Smooth muscle cell (in vitro differentiated cells): Measurements from ENCODE around the genes SPIN3 and AMER1.

- RAMPAGE, long total RNA = no peak
Measured at GRCh38 chrX:56068312-56068834, 163.8 kb upstream of the KLF8 start.

DNA sequence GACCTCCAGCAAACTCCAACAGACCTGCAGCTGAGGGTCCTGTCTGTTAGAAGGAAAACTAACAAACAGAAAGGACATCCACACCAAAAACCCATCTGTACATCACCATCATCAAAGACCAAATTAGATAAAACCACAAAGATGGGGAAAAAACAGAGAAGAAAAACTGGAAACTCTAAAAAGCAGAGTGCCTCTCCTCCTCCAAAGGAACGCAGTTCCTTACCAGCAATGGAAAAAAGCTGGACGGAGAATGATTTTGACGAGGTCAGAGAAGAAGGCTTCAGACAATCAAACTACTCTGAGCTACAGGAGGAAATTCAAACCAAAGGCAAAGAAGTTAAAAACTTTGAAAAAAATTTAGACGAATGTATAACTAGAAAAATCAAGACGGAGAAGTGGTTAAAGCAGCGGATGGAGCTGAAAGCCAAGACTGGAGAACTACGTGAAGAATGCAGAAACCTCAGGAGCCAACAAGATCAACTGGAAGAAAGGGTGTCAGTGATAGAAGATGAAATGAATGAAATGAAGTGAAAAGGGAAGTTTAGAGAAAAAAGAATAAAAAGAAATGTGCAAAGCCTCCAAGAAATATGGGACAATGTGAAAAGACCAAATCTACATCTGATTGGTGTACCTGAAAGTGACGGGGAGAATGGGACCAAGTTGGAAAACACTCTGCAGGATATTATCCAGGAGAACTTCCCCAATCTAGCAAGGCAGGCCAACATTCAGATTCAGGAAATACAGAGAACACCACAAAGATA, 47.2 kb upstream of the KLF8 start:
- RAMPAGE, long total RNA = no peak

GRCh38 chrX:56494751-56495348, 68.6 kb upstream of the UBQLN2 start:
- RAMPAGE, long total RNA = no peak

DNA sequence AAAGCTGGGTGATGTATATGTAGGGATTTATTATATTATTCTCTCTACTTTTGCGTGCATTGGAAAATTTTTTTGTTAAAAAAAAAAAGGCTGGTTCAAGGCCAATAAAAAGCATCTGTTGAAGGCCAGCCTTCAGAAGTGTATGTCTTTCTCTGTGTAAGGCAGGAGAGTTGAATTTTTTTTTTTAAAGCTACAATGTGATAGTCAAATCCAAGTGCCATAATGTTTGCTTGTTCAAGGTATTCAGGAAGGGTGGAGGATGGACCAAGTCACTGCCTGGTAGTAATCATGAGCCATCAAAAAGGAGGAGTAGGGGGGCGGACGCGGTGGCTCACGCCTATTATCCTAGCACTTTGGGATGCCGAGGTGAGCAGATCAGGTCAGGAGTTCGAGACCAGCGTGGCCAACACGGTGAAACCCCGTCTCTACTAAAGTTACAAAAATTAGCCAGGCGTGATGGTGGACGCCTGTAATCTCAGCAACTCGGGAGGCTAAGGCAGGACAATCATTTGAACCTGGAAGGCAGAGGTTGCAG, 943 bp downstream of the NBDY start:
- RAMPAGE, long total RNA = no peak

DNA sequence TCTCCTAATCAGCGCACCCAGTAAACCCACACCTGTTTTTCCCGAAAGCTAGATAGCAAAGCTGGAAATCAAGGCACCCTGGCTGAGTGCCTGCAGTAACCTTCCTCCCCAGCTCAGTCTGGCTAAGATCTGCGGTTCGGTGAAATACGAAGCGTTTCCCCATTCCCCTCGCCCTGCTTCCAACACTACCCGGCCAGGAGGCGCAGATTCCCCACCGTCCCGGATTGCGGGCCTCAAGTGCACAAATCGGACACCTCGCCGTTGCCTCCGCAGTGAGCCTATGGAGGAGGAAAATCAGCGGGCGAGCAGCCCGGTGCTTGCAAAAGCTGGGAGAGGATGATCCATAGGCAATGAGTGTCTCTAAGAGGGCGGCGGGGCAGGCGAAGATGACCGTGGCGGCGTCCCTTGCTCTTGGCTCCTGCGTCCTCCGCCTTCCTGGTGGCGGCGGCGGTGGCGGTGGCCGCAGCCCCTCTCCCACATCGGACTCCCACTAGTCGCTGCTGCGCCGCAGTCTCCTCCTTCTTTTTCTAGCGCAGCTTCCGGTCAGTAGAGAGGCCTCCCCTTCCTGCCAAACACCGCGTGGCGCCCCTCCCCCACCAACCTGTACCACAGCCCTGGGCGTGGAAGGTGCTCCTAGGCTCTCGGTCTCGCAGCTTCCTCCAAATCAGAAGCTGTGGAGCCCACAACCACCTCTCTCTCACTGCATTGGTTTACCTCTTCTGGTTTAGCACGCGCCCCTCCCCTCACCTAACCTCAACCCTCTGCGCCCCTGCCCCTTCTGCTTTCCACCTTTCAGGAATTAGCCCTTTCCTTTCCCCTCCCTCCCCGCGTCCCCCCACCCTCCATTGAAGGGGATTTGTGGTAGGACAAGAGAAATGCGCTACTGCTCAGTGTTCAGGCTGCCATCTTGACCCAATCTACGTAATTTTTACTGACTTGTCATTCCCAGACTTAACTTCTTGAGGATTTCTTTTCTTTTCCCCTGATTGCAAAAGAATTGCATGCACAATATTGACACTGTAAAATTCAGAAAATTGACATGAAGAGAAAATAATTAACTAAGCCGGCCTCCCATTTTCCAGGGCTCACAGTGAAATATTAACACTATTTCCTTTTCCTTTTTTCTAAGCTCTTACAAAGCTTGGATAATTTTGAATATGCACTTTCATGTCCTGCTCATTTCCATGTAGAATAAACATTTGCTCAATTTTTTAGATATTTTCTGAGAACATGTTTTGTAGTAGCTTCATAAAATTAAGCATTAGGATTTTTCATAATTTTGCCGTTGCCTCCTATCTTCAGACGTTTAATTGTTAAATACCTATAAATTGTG, at the start of gene SPIN3:
Gene SPIN3, minus strand, starts transcription at position 515 of the 1,333 bp plus-strand sequence.
- RAMPAGE, long total RNA = start-site peak on the minus strand centred at position 509 of the sequence, 42 bp wide, 45 and 25 reads in 2 replicates

DNA sequence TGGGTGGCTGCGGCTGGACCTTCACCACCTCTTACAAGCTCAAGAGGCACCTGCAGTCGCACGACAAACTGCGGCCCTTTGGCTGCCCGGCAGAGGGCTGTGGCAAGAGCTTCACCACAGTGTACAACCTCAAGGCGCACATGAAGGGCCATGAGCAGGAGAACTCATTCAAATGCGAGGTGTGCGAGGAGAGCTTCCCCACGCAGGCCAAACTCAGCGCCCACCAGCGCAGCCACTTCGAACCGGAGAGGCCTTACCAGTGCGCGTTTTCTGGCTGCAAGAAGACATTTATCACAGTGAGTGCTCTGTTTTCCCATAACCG, 1.1 kb downstream of the ZXDB start:
- RAMPAGE, long total RNA = no peak

- RAMPAGE, long total RNA = start-site peak on the minus strand at chrX:64205684-64205708, 56 and 34 reads in 2 replicates
Measured at GRCh38 chrX:64205118-64205815, at the start of gene AMER1. Gene AMER1, minus strand, starts transcription at chrX:64205708.

- RAMPAGE, long total RNA = no peak
Measured at GRCh38 chrX:64928615-64929097, 47.6 kb downstream of the ZC4H2 start.

DNA sequence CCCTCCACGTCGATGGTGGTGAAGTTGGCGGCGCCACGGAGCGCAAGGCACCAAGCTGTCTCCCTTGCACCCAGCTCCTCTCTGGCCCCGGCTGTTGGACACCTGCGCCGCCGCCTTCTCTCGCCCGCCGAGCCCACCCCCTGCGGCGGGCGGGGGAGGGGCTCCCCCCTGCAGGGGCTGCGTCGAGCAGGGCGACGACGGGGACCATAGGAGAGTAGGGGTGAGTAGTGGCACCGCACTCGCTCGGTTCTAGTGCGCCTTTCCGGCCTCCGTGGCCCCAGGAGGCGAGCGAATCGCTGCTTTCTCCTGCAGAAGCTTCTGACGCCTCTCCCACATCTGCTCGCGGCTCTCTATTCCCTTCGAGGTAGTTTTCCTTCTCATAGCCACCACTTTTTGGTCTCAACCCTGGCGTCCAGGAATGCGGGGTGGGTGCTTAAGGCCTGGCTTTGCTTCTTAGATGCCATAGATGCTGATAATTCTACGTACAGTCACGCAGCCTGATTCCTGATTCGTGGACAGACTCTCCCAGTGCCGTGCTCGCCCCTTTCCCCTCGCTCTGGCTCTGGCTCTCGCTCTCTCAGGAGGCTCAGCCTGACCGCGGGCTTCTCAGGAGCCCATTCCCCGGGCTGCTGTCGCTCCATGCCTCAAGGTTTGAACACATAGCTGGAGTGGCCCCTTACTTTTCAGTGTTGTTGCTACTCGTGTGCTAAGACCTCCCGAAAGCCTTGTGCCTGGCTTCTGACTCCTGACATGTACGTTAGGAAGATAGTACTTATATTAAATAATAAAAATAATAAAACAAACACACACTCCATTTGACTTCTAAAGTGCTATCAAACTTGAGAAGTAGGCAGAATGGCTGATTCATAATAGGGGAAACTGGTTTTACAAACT, 671 bp downstream of the ZC3H12B start:
- RAMPAGE, long total RNA = no peak

DNA sequence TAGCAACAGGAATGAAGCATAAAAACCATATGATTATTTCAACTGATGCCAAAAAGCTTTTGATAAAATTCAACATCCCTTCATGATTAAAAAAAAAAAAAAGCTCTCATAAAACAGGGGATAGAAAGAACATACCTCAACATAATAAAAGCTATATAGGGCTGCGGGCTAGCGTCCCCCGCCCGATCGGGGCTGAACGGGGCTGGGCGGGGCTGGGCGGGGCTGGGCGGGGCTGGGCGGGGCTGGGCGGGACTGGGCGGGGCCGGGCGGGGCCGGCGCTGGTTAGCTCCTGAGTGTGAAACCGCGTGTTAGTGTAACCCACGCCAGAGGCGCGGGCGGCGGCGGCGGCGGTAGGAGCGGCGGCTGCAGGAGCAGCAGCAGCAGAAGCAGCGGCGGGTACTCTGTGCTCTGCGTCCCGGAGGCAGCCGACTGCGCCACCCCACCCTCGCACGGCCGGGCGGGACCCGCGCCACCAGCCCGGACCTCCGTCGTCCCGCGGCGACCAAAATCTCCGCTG, 128.2 kb downstream of the LAS1L start:
- RAMPAGE, long total RNA = no peak

DNA sequence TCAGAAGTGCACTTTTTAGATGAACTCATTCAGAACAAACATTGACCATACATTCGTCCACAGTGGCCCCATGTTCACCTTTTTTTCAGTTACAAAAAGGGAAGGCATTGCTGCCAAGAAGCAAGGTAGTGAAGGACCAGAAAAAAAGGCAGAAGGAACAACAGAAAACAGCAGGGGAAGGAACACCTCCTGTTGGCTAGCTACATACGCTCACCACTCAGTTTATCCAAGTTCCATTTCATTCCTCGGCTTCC, 10.1 kb upstream of the YIPF6 start:
- RAMPAGE, long total RNA = no peak

DNA sequence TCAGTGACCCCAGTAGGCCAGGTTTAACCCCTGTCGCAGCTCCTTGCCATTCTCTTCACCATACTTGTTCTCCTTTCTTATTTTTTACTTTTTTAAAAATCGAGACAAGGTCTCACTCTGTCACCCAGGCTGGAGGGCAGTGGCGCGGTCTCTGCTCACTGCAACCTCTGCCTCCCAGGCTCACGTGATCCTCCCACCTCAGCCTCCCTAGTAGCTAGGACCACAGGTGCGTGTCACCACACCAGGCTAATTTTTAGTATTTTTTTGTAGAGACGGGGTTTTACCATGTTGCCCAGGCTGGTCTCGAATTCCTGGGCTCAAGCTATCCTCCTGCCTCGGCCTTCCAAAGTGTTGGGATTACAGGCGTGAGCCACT, 691 bp downstream of the YIPF6 start:
- RAMPAGE, long total RNA = no peak

DNA sequence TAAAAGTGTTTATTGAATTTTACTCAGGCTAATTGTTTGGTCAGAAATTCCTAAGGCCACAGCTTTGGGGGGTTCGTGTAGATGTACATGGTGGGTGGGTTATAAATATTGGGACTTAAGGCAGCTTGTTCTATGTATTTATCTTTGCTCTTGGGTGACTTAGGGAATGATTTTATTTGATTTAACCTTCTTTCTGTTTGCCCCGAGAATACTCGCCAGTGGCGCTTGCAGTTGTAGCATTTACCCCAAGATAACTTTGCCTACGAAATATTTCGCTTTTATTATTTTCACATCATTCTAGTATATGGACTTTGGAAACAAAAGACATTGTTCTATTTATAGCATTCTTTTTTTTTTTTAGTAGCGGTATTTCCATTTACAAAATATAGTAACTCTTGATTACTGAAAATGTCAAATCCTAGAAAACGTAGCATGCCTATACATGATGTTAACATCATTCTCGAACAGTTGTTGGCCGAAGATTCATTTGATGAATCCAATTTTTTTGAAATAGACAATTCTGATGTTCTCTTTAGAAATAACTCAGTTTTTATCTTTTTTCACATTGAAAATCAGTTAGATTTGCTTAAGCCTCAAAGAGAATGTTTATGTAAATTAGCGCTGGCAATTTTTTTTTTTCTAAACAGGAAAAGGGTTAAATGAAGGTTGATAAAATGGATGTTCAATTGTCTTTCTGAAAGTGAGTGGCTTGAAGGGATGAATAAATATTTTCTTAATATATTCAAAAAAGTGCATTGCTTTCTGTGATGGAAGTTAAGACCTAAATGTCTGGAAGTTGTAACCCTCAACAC, 35.3 kb downstream of the YIPF6 start:
- RAMPAGE, long total RNA = no peak

GRCh38 chrX:68693827-68694944, 46.7 kb downstream of the STARD8 start:
- RAMPAGE, long total RNA = no peak

DNA sequence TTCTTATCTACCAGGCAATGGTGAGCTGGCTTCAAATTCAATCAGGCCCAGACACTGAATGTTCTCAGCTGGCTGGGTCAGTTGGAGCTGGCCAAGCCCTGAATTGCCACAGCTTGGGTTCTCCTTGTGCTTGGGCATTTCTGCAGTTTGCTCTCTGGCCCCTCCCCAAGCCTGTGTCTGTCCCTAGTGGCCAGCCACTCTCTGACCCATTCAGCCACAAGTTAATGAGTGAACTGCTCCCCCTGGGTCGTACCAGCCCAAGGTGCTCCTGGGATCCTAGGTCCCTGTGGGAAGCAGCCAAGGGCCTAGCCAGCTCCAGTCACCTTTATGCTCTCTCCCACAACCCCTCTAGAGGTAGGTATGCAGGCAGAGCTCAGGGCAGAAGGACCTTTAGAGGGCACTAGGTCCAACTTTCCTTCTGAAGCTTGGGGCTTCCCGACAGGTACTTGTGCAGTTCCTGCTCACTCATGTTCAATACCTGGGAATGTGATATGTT, 51.5 kb downstream of the STARD8 start:
- RAMPAGE, long total RNA = no peak

DNA sequence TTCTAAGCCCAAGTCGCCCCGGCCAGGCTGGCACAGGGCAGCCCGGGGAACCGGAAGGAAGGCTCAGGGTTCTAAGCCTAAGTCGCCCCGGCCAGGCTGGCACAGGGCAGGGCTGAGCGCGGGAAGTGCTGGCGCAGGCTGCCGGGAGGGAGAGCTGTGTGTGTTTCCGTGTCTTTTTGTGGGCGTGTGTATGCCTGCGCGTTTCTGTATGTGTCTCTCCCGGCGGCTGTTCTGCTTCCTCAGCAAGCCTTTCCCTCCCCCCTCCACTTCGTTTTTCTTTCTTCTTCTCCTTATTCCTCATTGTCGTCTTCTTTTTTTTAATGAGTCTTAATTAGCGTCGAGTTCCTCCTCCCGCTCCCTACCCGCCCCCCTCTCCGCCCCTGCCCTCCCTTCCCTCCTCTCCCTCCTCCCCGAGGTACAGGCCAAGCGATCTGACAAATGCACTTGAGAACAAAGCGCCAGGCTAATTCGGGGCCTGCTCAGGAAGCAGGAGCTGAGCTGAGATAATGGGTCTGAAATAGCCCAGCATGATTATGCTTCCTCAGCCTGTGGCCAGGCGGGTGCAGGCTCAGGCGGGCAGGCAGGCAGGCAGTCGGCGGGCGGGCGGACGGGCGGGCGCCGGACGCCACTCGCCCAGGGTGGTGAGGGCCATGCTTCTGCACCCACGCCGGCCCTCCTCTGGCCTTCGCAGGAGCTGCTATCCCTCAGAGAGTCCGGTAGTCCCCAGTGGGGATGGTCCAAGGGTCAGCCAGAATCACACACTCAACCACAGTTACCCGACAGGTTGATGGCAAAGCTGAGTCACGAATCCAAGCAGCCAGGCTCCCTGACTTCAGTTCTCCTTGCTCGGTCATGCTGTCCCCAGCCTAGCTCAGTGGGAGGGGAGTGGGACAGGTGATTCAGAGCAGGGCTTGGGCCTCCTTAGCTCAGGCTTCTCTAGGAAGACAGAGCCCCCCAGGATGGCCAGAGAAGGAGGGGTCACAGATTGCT, 66.1 kb downstream of the EFNB1 start:
- RAMPAGE, long total RNA = no peak

DNA sequence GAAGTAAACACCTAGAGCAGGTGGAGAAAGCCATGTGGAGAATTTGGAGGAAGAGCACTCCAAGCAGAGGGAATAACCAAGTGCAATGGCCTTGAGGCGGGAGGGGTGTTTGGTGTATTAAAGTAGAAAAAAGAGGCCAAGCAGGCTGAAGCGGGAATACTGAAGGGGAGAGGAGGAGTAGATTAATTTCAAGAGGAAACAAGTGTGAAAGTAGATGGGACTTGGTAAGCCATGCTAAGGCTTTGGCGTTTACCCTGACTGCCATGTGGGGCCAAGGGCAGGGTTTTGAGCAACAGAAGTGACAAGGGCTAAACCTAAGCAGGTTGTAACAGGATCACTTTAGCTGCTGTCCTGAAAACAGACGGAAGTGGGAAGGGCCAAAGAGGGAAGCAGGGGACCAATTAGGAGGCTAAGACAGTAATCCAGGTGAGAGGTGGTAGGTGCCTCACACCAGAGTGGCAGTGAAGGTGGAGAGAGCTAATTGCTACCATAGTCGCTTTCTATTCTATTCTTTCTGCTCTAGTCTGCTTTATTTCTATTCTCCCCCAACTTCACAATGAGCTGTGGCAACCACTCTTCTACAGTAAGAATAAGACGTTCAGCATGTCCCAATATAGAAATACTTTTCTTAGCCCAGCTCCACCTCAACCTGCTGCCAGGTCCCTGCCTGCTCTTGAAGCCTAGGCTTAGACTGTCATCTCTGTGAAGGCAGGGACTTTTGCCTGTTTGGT, 166.5 kb downstream of the PJA1 start:
- RAMPAGE, long total RNA = no peak

GRCh38 chrX:69538299-69538738, 34.2 kb downstream of the NALF2 start:
- RAMPAGE, long total RNA = no peak

DNA sequence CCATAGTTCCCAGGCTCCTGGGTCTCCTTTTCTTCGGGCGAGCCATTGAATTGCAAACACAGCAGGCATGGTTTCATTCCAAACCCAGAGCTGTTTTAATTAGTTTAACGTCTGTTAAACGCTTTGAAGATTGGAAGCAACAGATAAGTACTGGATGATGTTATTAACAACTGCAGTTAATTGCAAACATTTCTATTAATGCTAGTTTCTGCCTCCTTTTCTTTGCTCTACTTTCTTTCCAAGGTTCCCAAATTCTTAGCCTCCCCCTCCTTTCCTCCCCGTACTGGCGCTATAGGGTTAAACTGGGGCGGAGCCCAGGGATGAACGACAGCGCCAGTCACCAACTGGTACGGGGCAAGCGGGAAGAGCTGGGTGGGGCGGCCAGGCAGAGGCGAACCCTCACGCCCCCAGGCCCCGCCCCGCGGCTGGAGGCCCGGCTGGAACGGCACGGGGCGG, 359 bp upstream of the EDA start:
- RAMPAGE, long total RNA = no peak

DNA sequence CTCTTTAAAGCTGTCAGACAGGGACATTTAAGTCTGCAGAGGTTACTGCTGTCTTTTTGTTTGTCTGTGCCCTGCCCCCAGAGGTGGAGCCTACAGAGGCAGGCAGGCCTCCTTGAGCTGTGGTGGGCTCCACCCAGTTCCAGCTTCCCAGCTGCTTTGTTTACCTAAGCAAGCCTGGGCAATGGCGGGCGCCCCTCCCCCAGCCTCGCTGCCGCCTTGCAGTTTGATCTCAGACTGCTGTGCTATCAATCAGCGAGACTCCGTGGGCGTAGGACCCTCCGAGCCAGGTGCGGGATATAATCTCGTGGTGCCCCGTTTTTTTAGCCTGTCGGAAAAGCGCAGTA, 172.7 kb downstream of the EDA start:
- RAMPAGE, long total RNA = no peak